ENCODE measurements around the genes TRIM49D1, CEP295, MED17 and ANKRD49.

DNA sequence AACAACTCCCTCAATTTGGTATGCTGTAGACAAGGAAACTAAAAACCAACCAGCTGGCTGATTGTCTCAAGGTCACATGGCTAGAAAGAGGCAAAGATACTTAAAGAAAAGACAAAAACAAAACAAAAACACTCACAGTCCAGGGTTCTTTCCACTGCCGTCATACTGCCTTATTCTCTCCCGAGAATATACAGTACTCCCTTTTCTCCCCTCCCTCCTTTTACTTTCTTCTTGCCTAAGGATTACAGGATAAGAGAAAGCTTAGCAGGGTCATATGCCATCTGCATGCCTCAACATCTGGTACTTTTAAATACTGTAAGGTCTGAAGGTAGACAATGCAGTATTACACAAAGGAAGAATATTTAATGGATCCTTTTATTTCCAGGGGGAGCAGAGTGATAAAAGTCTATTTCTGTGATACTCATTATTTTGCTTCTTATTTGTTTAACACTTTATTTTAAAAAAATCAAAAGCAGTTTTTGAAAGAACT lies 126.3 kb downstream of the NOX4 start:
- PRO-cap, result no peak
- RAMPAGE, long total RNA, result no peak

- PRO-cap, result no peak
- RAMPAGE, long total RNA, result no peak
Measured at GRCh38 chr11:89660239-89660570, 49.9 kb upstream of the TRIM77 start.

- PRO-cap, result no peak
- RAMPAGE, long total RNA, result no peak
Measured at GRCh38 chr11:89922189-89922420, at the start of gene TRIM49D1. Gene TRIM49D1, minus strand, starts transcription at chr11:89922245.

- PRO-cap, result no peak
- RAMPAGE, long total RNA, result no peak
Measured at GRCh38 chr11:91982225-91982483, 242.5 kb upstream of the FAT3 start.

GRCh38 chr11:93661309-93662298 lies at the start of gene CEP295:
Gene CEP295, plus strand, starts transcription at chr11:93661682.
- PRO-cap, result bidirectional peak, plus-strand start at chr11:93661686, minus-strand start at chr11:93661461; unidirectional peak, minus-strand start at chr11:93662018
- RAMPAGE, long total RNA, result no peak

GRCh38 chr11:93783723-93784468 lies at the start of gene MED17:
Gene MED17, plus strand, starts transcription at chr11:93784282.
- PRO-cap, result bidirectional peak, plus-strand start at chr11:93783949, minus-strand start at chr11:93783953; bidirectional peak, plus-strand start at chr11:93784356, minus-strand start at chr11:93784162
- RAMPAGE, long total RNA, result no peak

DNA sequence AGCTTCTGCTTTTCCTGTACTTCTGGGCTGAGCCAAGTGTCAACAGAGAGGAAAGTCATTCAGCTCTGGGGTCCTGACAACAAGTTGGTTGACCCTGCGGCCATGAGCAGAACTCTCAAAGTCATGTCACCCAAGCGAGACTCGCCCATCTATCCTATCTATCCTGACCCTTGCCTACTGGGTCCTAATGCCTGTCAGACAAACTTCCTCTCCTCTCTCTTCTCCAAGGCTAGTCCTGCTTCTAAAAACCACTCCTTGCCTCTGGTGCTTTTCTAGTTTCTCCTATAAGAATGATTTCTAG lies 9.7 kb upstream of the PANX1 start:
- PRO-cap, result no peak
- RAMPAGE, long total RNA, result no peak

DNA sequence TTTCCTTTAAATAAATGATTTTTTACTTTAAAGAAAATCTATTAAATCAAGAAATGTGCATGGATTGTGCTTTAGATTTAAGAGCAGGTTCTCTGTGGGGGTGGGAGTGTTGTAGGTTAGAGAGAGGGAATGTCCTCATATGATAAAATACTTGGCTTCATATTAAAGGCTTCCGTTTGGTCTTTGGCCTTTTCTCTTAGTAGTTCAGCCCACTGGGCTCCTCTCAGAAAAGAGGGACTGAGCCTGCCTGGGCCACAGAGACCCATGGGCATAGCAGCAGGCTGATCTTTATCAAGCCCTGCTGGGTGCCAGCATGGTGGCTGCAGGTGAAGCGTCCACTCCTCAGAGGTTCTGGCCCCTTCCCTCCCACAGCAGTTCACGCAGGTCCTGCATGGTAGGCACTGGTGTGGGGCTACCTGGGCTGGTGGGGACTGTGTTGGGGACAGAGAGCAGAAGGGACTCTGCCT lies 4.2 kb downstream of the PANX1 start:
- PRO-cap, result no peak
- RAMPAGE, long total RNA, result no peak

- PRO-cap, result bidirectional peak, plus-strand start at chr11:94493591, minus-strand start at chr11:94493812; bidirectional peak, plus-strand start at chr11:94494299, minus-strand start at chr11:94494206
- RAMPAGE, long total RNA, result start-site peak on the plus strand at chr11:94493979-94494015, 464 and 76 reads in 2 replicates
Measured at GRCh38 chr11:94493339-94494554, at the start of gene ANKRD49. Gene ANKRD49, plus strand, starts transcription at chr11:94493984.

- PRO-cap, result no peak
- RAMPAGE, long total RNA, result no peak
Measured at GRCh38 chr11:94500586-94501099, 6.9 kb downstream of the ANKRD49 start.

DNA sequence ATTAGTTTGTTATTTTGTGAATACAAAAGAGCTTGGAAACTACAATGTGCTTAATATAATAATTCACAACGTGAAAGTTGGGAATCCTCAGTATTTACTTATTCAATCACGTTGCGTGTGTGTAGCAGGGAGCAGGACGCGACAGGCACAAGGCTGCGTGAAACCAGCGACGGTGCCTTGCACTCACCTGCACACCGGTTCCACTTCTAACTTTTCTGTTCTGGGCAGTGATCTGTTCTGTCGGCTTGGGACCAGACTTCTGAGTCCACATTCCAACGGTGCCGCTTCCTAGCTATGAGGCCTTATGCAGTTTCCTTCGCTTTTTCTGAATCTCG lies 392 bp upstream of the C11orf97 start:
- PRO-cap, result no peak
- RAMPAGE, long total RNA, result no peak

- PRO-cap, result no peak
- RAMPAGE, long total RNA, result no peak
Measured at GRCh38 chr11:94513527-94514017, 1.3 kb downstream of the C11orf97 start.

DNA sequence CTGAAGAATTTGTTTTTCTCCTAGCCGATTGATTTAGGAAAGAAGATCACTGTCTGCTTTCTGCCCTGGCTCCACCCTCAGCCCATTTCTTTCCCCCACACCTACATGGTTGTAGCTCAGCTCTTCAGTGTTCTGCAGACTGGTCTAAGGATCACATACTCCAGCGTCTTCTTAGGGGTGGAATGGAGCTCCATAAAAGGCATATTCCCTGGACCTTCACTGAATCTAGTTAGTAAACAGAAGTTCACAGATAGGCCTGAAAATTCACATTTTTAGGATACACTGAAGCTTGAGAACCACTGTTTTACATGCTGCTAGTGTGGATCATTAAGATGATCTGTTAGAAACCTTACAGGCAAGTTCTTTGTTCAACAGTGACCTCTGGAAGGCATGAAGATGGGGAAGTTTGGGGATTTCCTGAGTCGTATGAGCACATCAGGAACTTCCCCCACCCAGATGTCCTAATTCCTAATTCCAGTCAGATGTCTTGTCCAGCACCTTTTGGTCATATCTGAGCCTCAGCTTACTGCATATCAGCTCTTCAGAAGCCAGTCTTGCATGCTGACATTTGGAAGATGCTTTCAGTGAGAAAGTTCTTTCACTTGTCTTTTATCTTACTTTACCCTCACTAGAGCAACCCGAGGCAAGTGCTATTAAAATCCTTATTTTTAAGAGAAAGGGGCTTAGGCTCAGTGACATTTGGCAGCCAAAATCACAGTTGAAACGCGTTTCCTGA lies 16.9 kb downstream of the PIWIL4 start:
- PRO-cap, result no peak
- RAMPAGE, long total RNA, result no peak

GRCh38 chr11:94768672-94769262 lies 611 bp downstream of the AMOTL1 start:
- PRO-cap, result bidirectional peak, plus-strand start at chr11:94768884, minus-strand start at chr11:94769055
- RAMPAGE, long total RNA, result no peak

GRCh38 chr11:94801888-94802341 lies 33.8 kb downstream of the AMOTL1 start:
- PRO-cap, result no peak
- RAMPAGE, long total RNA, result no peak

- PRO-cap, result no peak
- RAMPAGE, long total RNA, result no peak
Measured at GRCh38 chr11:95078691-95079108, 10.9 kb upstream of the ENDOD1 start.

GRCh38 chr11:95082306-95082972 lies 7.2 kb upstream of the ENDOD1 start:
- PRO-cap, result no peak
- RAMPAGE, long total RNA, result no peak

DNA sequence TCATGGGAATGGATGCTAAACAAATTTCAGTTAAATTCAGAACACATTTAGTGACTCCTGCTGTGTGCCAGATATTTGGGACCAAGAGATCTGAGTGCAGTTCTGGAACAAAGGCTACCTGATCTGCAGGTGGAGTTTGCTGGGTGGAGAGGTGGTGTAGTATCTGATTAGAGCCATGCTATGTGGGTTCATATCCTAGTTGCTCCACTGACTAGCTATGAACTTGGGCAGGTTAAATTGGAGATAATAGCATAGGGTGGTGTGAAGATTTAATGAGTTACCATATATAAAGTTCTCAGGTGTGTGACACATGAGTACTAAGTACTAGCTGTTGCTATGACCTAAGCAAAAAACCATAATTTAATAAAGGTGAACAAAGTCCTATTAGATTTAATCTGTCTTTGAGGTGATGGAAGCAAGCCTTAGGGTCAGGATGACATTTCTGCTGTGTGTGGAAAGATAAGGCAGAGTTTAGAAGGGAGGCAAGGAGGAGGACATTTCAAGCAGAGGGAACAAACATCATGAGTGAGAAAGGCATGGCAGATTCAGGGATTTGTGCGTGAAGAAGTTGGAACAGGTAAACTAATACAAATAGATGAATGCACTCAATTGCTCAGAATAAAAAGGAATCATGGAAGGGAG lies 2.1 kb downstream of the ENDOD1 start:
- PRO-cap, result no peak
- RAMPAGE, long total RNA, result no peak

GRCh38 chr11:95129333-95129961 lies 39.8 kb downstream of the ENDOD1 start:
- PRO-cap, result no peak
- RAMPAGE, long total RNA, result no peak

GRCh38 chr11:95229090-95229370 lies 2.0 kb downstream of the SESN3 start:
- PRO-cap, result no peak
- RAMPAGE, long total RNA, result no peak